Cerebellum (tissue), 5 donors: ENCODE data around the gene TMEM272.

- PRO-cap, 3 experiments: no peak in any of the 3 experiments
- RAMPAGE, long total RNA: no peak
Observed at GRCh38 chr13:51258925-51259459, 36.8 kb downstream of the FAM124A start.

DNA sequence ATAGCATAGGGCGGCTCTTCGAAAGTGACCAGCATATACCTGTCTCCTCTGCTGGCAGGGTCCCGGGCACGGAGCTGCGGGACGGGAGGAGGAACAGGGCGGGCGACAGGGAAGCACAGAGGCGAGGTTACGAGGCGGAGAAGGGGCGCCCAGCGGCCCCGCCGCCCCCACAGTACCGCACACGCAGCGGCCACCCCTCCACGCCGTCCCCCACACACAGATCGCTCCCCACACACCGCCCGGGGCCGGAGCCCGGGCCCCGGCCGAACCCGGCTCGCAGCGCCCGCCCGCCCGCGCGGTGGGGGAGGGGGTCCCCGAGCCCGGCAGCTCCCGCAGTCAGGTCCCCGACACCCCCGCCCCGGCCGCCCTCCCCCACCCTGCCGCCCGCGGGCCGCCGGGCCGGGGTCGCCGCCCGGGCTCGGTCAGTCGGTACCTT, 836 bp downstream of the INTS6 start:
- PRO-cap, 3 experiments: peak in 2 of 3 experiments; most common plus-strand start position 57 of the sequence (in 1); most common minus-strand start position 300 of the sequence (in 2)
- RAMPAGE, long total RNA: no peak

- PRO-cap, 3 experiments: peak in 1 of 3 experiments; most common minus-strand start chr13:51520626 (in 1)
- RAMPAGE, long total RNA: no peak
Observed at GRCh38 chr13:51520284-51520976, 63.8 kb upstream of the WDFY2 start.

DNA sequence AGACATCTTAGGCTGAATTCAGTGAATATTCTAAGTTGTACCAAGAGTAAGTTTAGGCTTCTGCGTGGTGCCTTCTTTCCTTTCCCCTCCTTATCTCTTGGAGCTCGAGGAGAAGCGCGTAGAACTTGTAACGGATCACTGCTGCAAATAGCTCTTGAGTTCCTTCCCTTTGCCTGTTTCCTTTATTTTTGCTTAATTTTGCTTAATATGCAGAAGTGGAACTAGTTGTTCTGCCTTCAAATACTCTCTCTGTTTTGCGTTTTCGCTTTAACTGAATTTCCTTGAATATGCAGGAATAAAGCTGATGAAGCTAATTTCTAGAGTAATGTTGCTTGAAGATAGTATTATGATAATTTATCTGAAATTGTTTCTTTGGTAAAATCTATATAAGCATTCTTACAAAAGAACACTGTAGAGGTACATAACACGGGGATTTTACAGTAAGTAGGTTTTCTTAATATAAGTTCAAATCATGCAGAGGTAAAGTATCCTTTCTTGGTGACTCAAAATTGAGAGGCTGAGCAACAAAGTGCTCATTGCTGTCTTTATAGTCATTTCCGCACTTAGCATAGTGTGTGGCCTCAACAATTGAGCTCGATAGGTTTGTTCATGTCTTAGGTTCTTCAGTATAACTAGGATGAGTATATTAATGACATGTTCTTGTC, 1.2 kb downstream of the WDFY2 start:
- PRO-cap, 3 experiments: no peak in any of the 3 experiments
- RAMPAGE, long total RNA: no peak

DNA sequence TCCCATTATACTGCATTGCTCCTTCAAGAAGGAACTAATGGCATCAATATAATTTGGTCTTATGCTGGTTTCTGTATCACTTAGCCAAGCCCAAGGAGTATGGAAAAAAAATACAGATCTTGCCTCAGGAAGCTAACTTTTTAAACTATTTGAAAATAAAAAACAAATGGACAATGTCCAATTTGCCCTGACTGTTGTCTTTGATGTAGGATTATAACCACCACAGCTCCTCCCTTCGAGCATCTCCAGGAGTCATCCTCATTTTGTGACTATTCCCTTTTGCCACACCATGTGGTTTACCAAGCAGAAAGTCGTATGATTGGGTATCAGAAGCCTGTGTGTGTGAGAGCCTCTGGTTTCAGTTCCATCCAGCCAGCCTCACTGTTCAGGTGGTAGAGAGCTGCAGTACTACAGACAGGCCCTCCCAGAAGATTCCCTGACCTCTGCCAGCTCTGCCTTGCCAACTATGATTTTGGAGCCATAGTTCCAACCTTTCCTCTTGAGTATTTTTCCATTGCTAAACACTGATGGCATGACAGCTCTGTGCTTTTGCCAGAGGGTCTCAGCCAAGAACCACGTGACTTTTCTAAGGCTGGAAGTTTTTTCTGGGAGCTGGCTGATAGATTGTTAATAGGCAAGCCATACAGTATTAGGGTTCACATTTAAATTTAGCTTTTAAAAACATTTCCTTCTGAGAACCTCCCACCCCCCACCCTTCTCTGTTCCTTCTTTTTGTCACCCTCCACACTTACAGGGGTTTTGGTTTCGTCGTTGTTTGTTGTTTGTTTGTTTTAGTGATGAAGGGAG, 82.5 kb downstream of the DHRS12 start:
- PRO-cap, 3 experiments: no peak in any of the 3 experiments
- RAMPAGE, long total RNA: no peak

- PRO-cap, 3 experiments: no peak in any of the 3 experiments
- RAMPAGE, long total RNA: no peak
Observed at GRCh38 chr13:51800352-51800956, 3.5 kb downstream of the DHRS12 start.

DNA sequence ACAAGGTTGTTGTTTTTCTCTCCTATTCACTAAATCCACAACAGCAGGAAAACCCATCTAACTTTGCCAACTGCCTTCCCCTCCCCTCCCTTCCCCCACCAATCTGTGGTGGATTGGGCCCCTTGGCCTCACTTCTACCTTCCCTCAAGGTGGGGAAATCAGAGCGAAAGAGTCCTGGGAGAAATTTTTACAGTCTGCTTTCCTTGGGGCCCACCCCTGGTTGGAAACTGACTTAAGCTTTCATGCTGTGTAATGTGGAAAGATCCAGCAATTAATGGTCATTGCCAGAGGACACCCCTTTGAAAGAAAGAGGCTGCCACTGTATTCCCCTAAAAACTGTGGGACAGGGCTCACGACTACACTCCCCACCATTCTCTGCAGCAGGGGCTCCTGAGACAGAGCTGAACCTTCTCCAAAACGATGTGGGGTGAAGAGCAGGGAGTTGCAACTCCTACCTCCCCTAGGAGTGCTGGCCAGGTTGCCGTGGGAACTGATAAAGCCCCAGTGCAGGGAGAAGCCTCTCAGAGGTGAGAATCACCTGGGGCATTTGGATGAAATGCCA, 1.2 kb downstream of the DHRS12 start:
- PRO-cap, 3 experiments: no peak in any of the 3 experiments
- RAMPAGE, long total RNA: no peak

- PRO-cap, 3 experiments: no peak in any of the 3 experiments
- RAMPAGE, long total RNA: no peak
Observed at GRCh38 chr13:51844897-51845430, at the start of gene TMEM272. TSS of gene TMEM272 (minus strand) at chr13:51845177.

DNA sequence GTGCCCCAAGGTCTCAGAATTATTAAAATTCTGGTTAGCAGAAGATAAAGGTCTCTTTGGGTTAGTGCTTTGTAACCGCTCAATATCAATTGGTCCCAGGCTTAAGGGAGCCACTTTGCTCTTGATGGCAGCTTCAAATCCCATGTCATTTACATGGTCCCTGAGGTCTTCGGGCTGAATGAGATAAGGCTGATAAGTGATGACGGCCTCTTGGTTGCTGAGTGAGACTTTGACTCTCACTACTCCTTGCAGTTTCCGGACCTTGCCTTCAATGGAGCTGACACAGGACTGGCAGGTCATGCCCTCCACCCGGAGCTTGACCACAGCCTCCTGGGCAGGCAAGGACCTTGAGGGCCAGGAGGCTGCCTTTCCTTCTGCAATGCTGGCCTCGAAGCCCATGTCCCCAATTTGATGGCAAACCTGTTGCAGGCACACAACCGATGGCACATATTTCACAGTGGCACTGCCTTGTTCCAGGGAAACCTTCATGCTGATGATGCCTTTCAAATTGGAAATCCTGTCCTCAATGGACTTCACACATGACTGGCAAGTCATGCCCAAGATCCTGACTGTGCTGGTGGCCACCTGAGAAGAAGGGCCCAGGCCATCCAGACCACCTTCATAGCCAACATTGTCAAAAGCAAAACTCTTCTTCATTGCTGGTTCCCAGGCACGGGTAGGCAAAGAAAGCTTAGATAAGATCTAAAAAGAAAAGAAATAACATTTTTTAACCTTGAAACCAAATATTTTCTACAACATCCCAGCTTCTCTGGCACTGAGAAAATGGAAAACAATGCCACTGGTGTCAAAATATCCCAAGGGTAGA, 36.6 kb downstream of the ATP7B start:
- PRO-cap, 3 experiments: no peak in any of the 3 experiments
- RAMPAGE, long total RNA: no peak

DNA sequence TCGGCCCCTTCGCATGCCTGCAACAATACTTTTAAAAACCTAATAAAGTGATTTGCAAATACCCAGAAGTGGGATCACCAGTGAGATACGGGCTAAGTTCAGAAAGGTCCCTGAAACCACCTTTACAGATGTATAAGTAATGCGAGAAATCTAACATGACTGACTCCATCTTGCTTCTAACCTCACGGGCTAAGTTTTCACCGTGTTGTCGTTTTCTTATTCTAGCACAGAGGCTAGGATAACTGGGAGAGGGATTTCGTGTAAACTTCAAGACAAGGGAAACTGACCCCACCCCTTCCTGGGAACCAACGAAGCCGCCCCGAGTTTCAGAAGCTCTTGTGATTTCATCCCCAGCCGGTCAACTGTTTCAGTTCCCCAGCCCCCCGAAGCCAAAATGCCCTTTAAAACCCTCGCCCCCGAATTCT, 697 bp downstream of the NEK3 start:
- PRO-cap, 3 experiments: no peak in any of the 3 experiments
- RAMPAGE, long total RNA: no peak

GRCh38 chr13:52194038-52194815, 34.8 kb upstream of the NEK3 start:
- PRO-cap, 3 experiments: peak in 3 of 3 experiments; most common plus-strand start chr13:52194514 (in 2); most common minus-strand start chr13:52194452 (in 2)
- RAMPAGE, long total RNA: start-site peak on the minus strand at chr13:52194409-52194450, 280 and 122 reads in 2 replicates

DNA sequence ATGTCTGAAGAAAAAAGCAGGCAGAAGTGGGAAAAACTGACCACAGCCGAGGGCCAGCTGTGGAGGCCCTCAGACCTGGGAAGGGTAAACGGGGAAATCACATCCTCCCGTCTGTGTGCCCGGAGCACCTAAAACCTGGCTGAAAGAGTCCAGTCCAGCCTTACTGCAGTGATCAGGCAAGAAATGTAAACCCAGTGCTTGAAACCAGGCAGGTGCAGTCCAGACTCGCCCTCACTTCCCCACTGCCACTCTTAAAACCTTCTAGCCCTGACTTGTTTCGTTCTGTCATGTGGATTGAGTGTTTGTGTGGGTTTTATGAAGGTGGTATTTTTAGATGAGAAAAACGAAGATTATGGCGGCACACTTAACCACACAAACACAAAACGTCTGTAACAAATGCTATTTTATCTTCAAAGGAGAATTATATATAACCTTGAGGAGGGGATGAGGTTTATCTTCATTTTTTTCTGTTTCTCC, 851 bp upstream of the CKAP2 start:
- PRO-cap, 3 experiments: peak in 1 of 3 experiments; most common plus-strand start position 157 of the sequence (in 1)
- RAMPAGE, long total RNA: no peak

GRCh38 chr13:52880289-52880672, 31.8 kb upstream of the PCDH8 start:
- PRO-cap, 3 experiments: no peak in any of the 3 experiments
- RAMPAGE, long total RNA: no peak

- PRO-cap, 3 experiments: no peak in any of the 3 experiments
- RAMPAGE, long total RNA: no peak
Observed at GRCh38 chr13:53044953-53045260, 16.3 kb downstream of the OLFM4 start.

DNA sequence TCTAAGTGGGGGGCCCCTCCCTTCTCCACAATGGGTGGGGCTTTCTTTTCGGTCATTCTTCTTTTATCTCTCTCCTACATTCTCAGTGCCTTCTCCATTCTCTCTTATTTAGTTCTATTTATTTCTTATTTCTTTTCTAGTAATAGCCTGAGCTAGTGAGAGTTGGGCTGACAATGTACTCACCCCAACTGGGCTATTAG, 331.4 kb downstream of the OLFM4 start:
- PRO-cap, 3 experiments: no peak in any of the 3 experiments
- RAMPAGE, long total RNA: no peak

GRCh38 chr13:55999619-56000126, 1141.0 kb upstream of the PRR20A start:
- PRO-cap, 3 experiments: no peak in any of the 3 experiments
- RAMPAGE, long total RNA: no peak

GRCh38 chr13:56735875-56736495, 404.7 kb upstream of the PRR20A start:
- PRO-cap, 3 experiments: no peak in any of the 3 experiments
- RAMPAGE, long total RNA: no peak

GRCh38 chr13:57632142-57632774, 714 bp downstream of the PCDH17 start:
- PRO-cap, 3 experiments: no peak in any of the 3 experiments
- RAMPAGE, long total RNA: no peak

- PRO-cap, 3 experiments: no peak in any of the 3 experiments
- RAMPAGE, long total RNA: no peak
Observed at GRCh38 chr13:57786982-57787700, 155.6 kb downstream of the PCDH17 start.

DNA sequence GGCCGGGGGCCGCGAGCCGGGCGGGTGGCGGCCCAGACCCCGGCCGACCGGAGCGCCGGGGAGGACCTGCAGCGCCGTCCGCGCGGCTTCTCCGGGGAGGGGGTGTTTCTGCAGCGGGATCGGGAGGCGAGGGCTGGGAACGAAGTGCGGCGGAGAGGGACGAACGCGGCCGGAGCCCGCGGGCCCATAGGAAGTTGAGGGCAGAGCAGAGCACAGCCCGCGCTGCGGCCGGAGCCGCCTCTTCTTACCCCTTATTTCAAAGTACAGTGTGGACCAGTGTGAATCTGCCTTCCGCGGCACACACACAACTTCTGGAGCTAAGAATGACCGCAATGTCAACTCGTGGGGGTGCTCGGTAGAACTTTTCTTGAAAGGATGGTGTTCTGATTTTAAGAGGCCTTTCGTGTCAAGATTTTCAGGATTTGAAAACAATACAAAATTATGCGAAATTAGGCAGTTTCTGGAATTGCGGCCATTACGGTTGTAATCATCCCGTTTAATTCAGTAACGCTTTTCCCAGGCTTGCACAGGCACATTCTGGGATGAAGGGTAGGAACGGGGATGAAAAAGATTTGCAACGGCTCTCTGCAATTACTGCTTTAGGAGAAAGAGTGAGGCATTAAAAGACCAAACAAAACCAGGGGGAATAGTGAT, 782 bp downstream of the TDRD3 start:
- PRO-cap, 3 experiments: peak in 1 of 3 experiments; most common plus-strand start position 189 of the sequence (in 1); most common minus-strand start position 110 of the sequence (in 1)
- RAMPAGE, long total RNA: no peak